H9 (cell line): ENCODE data around the gene TUBB2A.

DNA sequence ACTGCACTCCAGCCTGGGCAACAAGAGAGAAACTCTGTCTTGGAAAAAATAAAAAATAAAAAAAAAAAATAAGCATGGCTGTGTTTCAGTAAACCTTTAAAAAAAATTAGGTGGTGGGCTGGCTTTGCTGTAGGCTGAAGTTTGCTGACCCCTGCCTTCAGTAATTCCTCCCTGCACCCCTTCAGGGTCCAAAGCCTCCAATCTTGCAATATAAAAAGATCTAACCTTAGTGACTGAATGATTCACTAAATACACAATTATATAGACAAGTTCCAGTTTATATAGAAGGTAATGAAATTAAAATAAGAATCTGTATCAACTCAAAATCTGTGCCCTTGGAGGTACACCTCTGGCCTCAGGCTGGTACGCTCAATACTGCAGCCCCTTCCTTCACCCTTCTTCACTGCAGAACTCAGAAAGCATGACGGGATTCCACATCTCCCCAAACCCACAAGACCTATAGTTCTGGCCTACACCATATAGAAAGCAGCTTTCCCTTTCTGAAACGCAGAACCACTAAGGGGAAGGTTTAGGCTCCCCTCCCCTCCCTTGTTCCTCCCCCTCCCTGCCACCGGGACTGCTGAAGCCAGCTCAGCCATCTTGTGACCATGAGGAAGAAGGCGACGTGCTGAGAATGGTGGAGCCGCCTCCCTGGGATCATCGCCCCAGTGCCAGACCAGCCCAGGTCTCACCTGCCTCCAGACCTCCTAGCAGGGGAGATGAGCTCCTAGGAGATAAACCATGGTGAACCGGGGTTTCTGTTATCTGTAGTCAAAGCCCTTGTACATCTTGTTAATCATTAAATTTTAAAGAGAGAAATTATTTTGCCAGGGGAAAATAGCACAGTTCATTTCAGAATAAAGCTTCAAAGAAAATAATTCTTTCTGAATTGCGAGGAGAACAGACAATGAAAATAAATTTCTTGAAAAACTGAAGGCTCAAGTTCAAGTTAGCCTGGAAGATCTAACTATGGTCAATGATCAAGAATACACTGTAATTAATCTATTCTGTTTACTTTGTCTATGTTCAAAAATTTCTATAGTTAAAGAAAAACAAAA lies 19.7 kb downstream of the SERPINB6 start:
- PRO-cap: no peak

DNA sequence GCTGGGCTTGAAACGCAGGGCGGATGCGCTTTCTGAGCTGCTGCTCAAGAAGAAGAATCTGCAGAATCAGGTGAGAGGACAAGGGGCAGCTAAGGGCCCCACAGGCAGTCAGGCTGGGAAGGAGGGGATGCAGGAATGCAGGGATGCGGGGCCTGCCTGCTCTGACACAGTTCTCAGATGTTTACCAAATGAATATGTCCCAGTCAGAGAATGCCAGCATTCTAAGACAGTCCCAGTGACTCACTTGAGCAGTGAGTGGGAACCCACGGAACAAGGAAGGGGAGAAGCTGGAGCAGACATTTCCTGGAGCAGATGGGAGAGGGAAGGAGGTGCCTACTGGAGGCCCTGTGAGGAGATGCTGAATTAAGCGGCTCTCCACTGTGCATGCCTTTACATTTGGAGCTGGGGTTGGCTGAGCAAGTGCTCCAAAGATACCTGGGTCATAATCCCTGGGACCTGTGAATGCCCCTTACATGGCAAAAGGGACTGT lies 11.0 kb downstream of the SERPINB6 start:
- PRO-cap: no peak

- PRO-cap: no peak
Observed at GRCh38 chr6:2970311-2970701, 1.1 kb downstream of the SERPINB6 start.

- PRO-cap: no peak
Observed at GRCh38 chr6:3134989-3135575, 16.6 kb downstream of the BPHL start.

DNA sequence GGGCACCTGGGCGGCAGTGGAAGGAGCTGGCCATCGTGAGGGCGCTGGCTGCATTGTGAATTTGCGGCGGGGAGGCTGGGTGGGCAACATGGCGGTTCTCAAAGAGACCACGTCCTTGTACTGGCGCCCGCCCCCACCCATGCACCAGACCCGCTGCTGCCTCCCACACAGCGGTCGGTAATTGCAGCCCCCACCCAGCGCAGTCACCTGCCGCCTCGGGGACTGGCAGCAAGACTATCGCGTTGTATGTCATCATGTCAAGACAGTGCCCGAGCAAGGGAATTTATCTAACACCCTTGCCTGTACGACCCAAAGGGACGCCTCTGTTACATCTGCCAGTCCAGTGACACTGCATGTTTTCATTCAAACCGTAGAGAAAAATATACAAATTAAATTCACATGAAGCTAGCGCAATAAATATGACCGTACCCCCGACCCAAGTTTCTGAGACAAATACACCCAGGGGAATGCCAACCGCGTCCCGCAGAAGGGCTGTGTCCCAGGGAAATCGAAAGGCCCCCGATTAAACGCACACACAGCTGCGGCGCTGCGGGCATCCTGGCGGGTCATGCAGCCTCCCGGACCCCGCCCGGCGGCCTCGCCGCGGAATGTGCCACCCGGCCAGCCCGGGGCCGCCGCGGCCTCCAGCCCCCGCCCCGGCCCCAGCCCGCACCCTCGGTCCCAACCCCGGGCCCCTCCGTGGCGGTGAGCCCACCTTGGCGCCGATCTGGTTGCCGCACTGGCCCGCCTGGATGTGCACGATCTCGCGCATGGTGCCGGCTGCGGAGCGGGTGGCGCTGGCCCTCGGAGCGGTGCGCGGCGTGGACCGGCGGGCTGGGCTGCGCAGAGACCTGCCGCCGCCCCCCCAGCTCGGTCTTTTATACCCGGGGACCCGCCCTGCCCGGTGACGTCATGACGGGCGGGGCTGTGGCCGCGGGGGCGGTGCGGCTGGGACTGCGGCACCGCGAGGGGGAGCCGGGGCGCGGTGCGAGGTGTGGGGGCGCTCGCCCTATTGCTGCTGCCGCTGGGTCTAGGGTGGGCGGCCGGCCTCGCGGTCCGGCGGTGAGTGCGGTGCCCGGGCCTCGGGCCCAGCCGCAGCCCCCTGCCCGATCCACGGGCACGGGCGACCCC lies at the start of gene TUBB2A:
TUBB2A (minus strand) TSS at position 853 of the 1,131 bp plus-strand sequence.
- PRO-cap: bidirectional peak, plus-strand start at position 1,051 of the sequence, minus-strand start at position 853 of the sequence

GRCh38 chr6:3165965-3166890 lies 8.9 kb upstream of the TUBB2A start:
- PRO-cap: unidirectional peak, minus-strand start at chr6:3166080; unidirectional peak, minus-strand start at chr6:3166270; bidirectional peak, plus-strand start at chr6:3166636, minus-strand start at chr6:3166463

DNA sequence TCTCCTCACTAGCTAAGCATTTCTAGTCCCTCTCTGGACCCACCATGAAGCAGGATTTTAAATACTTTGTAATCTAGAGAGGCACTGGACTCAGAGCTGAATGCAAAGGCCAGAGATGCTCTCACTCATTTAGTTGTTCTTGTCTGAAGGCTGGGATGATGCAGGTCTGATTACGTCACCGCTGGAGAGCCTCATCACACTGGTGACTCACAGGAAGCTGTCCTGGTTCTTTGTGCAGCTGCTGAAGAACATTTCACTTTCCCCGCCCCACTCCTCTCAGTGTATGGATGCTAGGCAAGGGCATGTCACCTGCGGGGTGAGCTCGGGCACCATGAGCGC lies 19.4 kb upstream of the TUBB2A start:
- PRO-cap: bidirectional peak, plus-strand start at position 279 of the sequence, minus-strand start at position 201 of the sequence

DNA sequence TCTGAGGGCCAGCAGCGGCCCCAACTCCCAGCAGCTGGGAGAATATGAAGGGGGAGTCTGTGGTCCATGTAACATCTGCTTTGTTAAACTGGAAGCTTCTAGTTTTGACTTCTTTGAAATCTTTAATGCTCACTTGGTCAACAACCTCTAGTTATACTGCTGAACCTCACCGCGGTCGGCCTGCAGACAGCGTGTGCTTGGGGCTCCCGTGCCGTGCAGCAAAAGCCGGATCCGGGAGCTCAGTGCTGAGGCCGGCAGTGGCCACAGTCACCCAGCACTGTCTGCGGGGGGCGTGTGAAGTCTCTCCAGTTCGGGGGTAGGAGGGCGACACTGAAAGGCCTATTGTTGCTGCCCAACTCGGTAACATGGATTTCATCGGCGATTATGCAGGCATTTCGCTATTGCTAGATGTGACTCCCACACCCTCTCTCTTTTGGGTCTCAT lies 34.0 kb downstream of the TUBB2B start:
- PRO-cap: no peak

DNA sequence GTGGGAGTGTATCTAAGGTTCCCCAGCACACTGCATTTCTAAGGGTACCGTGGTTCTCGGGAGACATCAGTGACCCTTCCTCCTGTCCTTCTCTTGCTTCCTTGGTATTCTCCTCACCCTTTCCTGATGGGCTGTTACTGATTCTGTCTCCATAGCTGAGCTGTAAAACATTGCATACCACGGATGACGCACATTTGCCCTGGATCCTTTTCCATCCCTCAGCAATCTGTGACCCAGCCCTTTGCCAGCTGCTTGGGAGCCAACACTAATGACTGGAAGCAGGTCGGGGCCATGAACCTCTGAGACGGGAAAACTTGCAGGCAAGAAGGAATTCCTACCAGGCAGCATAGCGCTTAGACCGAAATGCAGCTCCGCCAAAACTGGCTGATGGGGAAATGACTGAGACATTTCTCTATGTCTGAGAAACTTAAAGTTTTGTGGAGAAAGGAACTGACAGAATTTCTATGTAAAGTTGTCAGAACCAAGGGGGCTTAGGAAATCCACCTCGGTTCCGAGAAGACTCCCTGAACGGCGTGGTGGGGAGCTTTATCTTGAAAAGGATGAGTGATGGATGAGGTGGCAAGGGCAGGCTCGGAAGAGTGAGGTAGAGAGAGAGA lies 19.3 kb downstream of the TUBB2B start:
- PRO-cap: no peak

- PRO-cap: bidirectional peak, plus-strand start at chr6:3227347, minus-strand start at chr6:3226950
Observed at GRCh38 chr6:3226528-3227458, 660 bp downstream of the TUBB2B start.

DNA sequence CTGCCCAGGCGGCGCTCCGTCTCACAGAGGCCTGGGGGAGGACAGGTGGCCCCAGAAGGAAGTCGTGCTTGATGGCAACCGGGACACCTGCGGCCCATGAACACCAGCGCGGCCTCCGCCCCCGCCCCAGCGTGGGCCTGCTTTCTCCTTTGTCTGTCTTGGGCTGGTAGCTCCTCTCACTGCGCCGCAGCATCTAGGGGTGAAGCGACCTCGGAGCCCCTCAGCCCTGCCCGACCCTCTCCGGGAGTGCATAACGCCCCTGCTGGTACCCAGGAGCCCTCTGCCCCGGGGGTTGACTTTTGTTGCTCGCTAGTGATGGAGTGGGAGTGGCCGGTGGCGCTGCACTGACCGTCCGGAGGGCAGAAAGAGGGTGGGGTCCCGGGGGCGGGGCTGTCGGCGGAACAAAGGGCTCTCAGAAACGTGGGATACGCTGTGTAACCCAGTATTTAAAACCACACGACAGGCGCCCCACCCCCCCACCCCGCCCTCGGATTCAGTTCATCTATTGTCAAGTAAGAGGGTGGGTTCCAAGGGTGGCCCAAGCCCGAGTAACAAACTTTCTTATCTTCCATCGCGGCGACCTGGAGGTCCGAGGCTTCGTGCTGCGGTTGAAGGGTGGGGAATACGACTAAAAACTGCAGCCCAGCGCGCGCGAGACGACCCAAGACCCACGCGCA lies 906 bp upstream of the TUBB2B start:
- PRO-cap: bidirectional peak, plus-strand start at position 177 of the sequence, minus-strand start at position 73 of the sequence; bidirectional peak, plus-strand start at position 496 of the sequence, minus-strand start at position 322 of the sequence

- PRO-cap: no peak
Observed at GRCh38 chr6:3229556-3230226, 2.2 kb upstream of the TUBB2B start.

GRCh38 chr6:3230753-3231122 lies 3.3 kb upstream of the TUBB2B start:
- PRO-cap: no peak

DNA sequence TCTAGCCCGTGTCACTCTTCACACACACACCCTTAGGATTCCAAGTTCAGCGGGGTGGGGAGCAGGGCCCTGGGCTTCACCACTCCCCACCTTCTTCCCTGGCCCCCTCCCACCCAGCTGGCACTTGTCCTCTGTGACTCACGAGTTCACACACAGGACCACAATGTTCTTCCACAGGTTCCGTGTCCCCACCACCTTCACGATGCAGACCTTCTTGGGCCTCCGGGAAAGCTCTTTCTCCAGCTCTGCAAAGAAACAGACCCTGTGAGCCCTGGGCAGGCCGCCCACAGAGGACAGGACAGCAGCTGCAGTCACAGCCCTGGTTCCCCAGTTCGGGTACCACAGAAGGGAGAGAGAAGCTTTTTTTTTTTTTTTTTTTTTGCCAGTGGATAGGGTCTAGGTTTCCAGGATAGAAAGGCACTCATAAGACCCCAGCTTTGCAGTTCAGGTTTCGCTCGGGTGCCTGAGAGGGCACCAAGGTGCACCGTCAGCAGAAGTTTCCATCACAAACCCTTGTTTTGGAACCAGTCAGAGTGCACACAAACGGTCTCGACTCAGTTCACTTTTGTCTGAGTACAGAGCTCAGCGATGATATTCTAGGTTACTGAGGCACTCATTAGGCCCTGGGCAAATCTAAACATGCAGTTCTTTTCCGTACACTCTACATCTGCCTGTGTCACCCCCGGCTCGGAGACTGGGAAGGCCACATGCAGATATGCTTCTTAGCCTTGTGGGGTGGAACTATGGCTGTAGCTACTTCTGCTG lies 31.1 kb downstream of the PSMG4 start:
- PRO-cap: no peak

GRCh38 chr6:3341398-3341926 lies 82.7 kb downstream of the PSMG4 start:
- PRO-cap: no peak

GRCh38 chr6:3375928-3376753 lies 80.7 kb downstream of the SLC22A23 start:
- PRO-cap: no peak

DNA sequence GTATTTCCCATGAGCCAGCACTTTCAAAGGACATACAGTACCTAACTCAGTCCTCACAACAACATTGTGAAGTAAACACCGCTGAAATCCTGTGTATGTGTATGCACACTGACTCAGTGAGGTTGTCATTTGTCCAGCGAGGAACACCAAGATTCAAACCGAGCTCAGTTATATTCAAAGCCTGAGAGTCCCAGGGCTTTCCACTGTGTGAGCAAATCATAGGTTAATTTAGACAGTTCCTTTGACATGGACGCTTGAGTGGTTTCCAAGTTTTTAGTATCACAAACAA lies 50.0 kb upstream of the SLC22A23 start:
- PRO-cap: no peak

- PRO-cap: no peak
Observed at GRCh38 chr6:3752605-3752789, 984 bp upstream of the PXDC1 start.

- PRO-cap: bidirectional peak, plus-strand start at chr6:3756466, minus-strand start at chr6:3756412; unidirectional peak, plus-strand start at chr6:3756769
Observed at GRCh38 chr6:3756309-3756955, 4.9 kb upstream of the PXDC1 start.

GRCh38 chr6:3806286-3806661 lies 42.9 kb upstream of the FAM50B start:
- PRO-cap: no peak